ENCODE measurements around a stretch of chr6.

DNA sequence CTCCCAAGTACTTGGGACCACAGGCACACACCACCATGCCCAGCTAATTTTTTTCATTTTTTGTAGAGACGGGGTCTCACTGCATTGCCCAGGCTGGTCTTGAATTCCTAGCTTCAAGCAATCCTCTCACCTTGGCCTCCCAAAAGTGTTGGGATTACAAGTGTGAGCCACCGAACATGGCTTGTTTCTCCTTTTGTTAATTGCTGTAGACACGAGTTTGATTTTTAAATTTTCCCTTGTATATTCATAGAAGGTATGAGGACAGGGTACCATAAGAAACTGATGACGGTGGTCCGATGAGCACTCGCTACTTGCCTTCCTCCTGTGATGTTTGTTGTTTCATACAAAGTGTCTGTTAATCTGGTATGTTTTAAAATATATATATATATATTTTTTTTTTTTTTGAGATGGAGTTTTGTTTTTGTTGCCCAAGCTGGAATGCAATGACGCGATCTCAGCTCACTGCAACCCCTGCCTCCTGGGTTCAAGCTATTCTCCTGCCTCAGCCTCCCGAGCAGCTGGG is 260.9 kb downstream of the TMEM242 start:
- PRO-cap: no peak

GRCh38 chr6:157086426-157087141 is 236.7 kb downstream of the TMEM242 start:
- PRO-cap: no peak

DNA sequence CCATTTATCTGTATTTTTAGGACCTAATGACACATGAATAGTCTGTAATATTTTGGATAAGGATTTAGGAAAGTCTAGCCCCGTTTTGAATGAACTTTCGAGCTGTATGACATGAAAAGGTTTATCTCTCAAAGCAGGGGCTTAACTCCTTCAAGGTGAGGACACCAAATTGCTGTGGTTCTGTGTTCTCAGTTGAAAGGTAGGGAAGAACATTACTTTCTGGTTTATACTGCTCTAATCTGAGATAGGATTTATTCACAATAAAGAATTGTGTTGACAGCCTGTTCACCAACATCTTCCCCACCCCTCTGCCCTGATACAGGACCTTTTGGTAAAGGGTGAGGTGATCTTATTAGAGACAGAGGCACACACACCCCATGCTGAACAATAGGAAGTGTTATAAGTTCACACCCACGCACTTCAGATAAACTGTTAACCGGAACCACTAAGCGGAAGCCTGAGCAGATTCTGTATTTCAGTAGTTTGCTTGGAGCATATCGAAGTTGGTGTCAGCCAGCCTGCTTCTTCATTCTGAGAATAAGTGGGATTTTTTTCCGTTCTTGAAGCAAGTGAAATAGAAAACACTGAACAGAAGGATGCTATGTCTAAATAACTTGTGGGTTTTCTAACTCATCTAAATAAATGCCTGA is 223.3 kb downstream of the TMEM242 start:
- PRO-cap: no peak

- PRO-cap: no peak
These were observed 83.5 kb downstream of the TMEM242 start for GRCh38 chr6:157239621-157240330.

- PRO-cap: no peak
These were observed 53.9 kb downstream of the TMEM242 start for GRCh38 chr6:157269058-157270086.

DNA sequence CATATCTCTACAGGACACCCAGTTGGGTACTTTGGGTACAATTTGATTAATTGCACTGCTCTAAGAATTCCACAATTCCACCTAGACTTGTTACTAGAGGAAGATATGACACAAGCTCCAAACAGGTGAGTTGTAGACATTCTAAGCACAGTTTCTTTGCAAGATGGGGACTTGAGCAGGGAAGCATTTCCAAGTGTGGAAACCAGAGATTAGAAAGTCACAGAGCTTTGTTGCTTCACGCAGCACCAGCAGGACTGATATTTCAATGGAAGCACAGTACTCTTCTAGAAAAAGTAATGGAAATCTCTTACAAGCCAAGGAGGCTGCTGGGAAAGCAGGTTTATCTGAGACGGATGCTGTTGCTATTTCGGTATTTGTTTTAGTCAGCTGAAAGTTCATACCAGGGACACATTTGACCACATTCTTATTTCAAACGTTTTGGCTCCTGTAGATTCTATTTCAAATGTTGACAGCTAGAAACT is 3.5 kb upstream of the TMEM242 start:
- PRO-cap: no peak

GRCh38 chr6:157520918-157521342 is 139.9 kb downstream of the ZDHHC14 start:
- PRO-cap: no peak

- PRO-cap: no peak
These were observed 133.8 kb upstream of the SNX9 start for GRCh38 chr6:157689122-157689791.

GRCh38 chr6:157755679-157756124 is 67.3 kb upstream of the SNX9 start:
- PRO-cap: no peak

DNA sequence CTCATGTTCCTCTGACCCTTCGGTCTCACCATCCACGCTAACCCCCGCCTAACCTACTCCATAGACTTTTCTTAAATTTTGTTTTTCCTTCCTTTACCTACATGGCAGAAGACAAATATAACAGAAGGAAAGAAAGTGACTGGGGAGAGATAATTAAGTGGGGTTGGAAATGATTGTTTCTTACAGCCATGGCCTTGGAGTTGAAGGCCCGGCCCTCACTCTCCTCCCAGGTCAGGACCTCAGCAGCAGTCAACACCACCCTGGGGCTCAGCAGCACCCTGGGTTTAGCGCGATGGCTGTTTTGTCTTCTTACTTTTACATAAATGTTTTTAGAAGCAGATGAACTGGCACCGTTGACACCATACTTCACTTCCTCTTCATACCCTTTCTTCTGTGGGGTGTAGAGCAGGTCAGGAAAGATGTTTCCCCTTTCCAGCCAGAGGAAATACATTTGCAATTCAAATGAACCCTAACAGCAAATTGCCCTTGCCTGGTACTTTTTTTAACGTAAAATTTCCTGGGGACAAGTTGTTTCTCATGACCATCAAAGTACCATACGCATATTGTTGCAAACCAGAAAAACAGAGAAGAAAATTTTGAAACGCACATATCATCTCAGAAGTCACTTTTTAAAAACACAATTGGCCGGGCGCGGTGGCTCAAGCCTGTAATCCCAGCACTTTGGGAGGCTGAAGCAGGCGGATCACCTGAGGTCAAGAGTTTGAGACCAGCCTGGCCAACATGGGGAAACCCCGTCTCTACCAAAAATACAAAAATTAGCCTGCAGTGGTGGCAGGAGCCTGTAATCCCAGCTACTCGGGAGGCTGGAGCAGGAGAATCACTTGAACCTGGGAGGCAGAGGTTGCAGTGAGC is 54.7 kb upstream of the SNX9 start:
- PRO-cap: no peak

GRCh38 chr6:157814775-157815412 is 8.2 kb upstream of the SNX9 start:
- PRO-cap: no peak

GRCh38 chr6:157877516-157878601 is 54.8 kb downstream of the SNX9 start:
- PRO-cap: no peak

DNA sequence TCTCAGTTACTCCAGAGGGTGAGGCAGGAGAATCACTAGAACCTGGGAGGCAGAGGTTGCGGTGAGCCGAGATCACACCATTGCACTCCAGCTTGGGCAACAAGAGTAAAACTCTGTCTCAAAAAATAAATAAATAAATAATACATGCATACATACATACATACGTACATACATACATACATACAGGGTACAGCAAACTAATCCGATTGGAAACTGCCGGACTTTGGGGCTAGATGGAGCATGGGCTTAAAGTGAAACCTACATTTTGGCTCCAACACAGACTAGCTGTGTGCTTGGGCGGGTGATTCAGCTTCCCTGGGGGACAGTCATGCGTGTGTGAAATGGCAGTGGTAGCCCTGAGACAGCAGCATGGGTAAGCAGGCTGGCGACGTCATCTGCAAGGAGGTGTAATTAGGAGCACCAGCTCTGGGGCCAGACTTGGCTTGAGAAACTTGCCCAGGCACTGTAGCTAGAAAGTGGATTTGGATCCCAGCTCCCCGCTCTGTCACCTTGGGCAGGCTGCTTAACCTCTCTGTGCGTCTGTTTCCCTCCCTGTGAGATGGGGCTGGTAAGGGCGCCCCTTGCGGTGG is 44.3 kb downstream of the SYNJ2 start:
- PRO-cap: no peak

DNA sequence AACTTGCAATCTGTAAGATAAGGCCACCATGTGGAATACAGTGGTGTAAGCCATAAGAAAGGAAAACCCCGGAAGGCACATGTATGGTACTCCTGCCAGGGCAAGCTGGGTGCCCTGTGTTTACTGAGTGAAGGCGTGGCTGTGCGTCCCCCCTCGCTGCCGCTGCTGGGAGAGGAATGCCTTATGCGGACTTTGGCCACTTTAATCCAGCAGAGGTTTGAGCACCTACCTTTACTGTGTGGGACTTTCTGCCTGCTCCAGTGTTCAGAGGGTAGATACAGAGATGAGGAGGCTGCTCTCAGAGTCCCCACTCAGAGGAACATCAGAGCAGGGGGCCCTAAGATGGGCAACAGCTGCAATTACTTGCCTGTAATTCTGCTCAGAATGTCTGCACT is 52.6 kb downstream of the SYNJ2 start:
- PRO-cap: no peak

DNA sequence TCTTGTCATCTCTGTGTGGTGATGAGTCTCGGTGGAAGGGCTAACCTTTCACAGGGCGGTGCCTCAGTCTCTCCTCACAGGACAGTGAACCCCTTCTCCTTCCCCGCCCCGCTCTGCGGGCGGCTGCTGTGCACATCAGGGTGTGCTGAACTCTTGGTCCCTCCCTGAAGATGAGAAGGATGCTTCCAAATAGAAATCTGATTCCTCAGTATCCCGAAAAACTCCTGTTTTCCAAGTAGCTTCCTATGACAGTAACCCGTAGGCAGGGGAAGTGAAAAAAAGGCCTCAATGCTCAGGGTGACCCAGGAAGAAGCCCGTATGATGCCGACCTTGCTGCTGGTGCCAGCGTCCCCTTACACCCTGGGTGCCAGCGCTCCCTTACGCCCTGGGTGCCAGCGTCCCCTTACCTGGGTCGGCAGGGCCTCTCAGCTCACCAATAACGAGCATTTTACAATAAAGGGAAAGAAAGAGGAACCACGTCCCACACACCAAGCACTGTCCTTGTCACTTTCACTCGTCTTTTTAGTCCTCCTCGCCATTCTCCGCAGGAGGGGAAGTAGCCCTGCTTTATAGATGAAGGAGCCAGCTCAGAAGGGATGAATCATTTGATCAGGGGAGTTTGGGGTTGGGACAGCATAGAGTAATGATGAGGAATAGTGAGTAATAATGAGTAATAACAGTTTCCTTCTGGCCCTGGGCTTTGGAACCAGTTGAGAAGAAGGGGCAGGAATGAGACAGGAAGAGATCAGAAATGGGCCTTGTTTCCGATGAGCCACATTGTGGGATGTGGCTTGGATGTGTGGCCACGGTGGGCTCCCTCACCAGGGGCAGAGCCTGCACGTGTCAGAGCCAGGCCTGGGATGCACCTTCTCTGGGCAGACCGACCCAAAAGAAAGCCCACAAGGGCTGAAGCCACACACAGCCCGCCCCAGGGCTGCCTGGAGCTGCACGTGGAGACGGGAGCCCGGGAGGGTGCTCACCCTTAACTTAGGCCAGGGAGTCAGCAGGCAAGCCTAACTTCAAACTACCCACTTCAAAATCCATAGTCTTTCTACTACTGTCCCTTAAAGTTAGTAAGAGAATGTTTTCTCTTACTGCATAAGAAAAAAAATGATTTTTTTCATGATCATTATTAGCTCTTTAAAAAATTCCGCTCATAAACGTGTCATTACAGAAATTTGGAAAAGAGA is 75.7 kb downstream of the SYNJ2 start:
- PRO-cap: no peak

GRCh38 chr6:158069603-158070550 is 88.2 kb downstream of the SYNJ2 start:
- PRO-cap: no peak

DNA sequence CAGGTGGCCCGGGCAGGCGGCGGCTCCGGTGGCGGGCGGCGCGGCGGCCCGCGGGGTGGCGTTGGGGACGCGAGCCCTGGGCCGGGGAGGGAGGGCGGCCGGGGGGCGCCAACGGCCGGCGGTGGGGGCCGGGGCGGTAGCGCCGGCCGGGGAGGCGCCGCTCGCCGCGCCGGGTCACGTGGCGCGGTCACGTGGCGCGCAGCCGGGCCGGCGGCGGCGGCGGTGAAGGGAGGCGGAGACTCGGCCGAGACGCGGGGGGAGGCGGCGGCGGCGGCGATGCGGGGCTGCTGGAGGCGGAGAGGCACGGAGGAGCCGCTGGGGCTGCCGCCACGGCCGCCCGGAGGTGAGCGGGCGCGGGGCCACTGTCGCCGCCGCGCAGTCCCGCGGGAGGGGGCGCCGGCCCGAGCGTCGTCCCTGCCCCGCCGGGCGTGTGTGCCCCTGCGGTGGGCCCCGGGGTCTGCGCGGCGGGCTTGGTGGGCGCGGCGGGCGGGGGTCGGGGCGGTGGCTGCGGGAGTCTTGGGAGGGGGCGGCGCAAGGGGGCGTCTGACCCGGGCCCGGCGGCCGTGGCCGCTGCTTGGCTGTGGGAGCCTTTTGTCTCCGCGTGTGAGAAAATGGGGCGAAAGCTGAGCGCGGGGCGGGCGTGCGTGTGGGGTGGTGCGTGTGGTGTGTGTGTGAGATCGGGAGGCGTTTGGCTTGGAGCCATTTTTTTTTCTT is 64.0 kb downstream of the GTF2H5 start:
- PRO-cap: bidirectional peak, plus-strand start at position 235 of the sequence, minus-strand start at position 63 of the sequence; bidirectional peak, plus-strand start at position 594 of the sequence, minus-strand start at position 434 of the sequence

GRCh38 chr6:158379170-158379870 is 67.1 kb downstream of the TULP4 start:
- PRO-cap: no peak

GRCh38 chr6:158503424-158503732 is 56.5 kb upstream of the TMEM181 start:
- PRO-cap: no peak

GRCh38 chr6:158563469-158563892 is 3.6 kb downstream of the TMEM181 start:
- PRO-cap: no peak

Measured in progenitor cell of endocrine pancreas (in vitro differentiated cells).